Spleen (tissue), 7 donors: ENCODE results near the genes PODNL1 and MISP3.

DNA sequence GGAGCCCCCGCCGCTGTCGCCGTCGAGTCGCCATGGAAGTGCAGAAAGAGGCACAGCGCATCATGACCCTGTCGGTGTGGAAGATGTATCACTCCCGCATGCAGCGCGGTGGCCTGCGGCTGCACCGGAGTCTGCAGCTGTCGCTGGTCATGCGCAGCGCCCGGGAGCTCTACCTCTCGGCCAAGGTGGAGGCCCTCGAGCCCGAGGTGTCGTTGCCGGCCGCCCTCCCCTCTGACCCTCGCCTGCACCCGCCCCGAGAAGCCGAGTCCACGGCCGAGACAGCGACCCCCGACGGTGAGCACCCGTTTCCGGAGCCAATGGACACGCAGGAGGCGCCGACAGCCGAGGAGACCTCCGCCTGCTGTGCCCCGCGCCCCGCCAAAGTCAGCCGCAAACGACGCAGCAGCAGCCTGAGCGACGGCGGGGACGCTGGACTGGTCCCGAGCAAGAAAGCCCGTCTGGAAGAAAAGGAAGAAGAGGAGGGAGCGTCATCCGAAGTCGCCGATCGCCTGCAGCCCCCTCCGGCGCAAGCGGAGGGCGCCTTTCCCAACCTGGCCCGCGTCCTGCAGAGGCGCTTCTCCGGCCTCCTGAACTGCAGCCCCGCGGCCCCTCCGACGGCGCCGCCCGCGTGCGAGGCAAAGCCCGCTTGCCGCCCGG, 3.1 kb downstream of the IER2 start:
- PRO-cap, 4 experiments: peak in 4 of 4 experiments; most common plus-strand start position 328 of the sequence (in 2); most common minus-strand start position 233 of the sequence (in 2)
- RAMPAGE, long total RNA, 4 experiments: start-site peak on the minus strand in 1 of 4 experiments, centred at position 521 of the sequence, 11 reads per replicate

GRCh38 chr19:13459143-13459735, 47.0 kb downstream of the CACNA1A start:
- PRO-cap, 4 experiments: no peak in any of the 4 experiments
- RAMPAGE, long total RNA, 4 experiments: no peak in any of the 4 experiments

GRCh38 chr19:13507052-13507776, 935 bp upstream of the CACNA1A start:
- PRO-cap, 4 experiments: no peak in any of the 4 experiments
- RAMPAGE, long total RNA, 4 experiments: no peak in any of the 4 experiments

- PRO-cap, 4 experiments: no peak in any of the 4 experiments
- RAMPAGE, long total RNA, 4 experiments: no peak in any of the 4 experiments
Measured at GRCh38 chr19:13632709-13633605, 114.7 kb upstream of the YJU2B start.

GRCh38 chr19:13789182-13789428, 6.1 kb upstream of the ZSWIM4 start:
- PRO-cap, 4 experiments: no peak in any of the 4 experiments
- RAMPAGE, long total RNA, 4 experiments: no peak in any of the 4 experiments

GRCh38 chr19:13800946-13801331, 5.7 kb downstream of the ZSWIM4 start:
- PRO-cap, 4 experiments: no peak in any of the 4 experiments
- RAMPAGE, long total RNA, 4 experiments: no peak in any of the 4 experiments

DNA sequence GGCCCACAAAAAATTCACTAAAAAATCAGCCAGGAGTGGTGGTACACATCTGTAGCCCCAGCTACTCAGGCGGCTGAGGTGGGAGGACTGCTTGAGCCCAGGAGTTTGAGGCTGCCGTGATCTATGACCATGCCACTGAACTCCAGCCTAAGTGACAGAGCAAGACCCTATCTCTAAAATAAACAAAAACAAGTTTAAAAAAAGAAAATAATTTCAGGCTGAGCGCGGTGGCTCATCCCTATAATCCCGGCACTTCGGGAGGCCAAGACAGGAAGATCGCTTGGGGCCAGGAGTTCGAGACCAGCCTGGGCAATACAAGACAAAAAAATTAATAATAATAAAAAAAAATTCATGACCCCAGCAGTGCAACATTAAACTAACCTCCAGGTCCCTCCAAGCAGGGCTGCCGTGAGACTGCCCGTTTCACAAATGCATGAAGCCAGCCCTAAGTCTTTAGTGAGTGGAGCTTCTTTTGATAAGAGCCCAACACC, 38.7 kb upstream of the NANOS3 start:
- PRO-cap, 4 experiments: no peak in any of the 4 experiments
- RAMPAGE, long total RNA, 4 experiments: no peak in any of the 4 experiments

GRCh38 chr19:13845706-13846189, 31.2 kb upstream of the NANOS3 start:
- PRO-cap, 4 experiments: no peak in any of the 4 experiments
- RAMPAGE, long total RNA, 4 experiments: no peak in any of the 4 experiments

GRCh38 chr19:13937742-13938843, at the start of gene PODNL1:
TSS of gene PODNL1 (minus strand) at chr19:13938417.
- PRO-cap, 4 experiments: no peak in any of the 4 experiments
- RAMPAGE, long total RNA, 4 experiments: no peak in any of the 4 experiments

DNA sequence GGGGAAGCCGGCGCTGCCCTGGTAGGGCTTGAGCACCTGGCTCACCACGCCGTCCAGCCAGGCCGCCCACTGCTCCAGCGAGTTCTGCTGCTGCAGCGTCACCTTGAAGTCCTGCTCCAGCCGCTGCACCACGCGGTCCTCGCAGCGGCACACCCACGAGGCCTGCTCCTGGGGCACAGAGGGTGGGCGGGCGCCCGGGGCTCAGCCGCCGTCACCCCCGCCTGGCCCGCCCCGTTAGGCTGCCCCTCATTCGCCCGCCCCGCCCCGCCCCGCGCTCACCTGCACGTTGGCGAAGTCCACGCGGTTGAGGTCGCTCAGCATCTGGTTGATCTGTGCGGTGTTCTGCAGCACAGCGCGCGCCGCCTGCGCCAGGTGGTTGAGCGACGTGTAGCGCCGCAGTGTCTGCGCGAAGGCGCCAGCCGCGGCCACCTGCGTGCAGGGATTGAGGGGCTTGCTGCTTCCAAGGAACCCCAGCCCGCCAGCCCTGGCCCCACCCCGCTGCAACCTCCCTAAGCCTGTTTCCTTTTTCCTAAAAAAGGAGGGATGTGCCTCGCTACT, 11.3 kb downstream of the DCAF15 start:
- PRO-cap, 4 experiments: no peak in any of the 4 experiments
- RAMPAGE, long total RNA, 4 experiments: no peak in any of the 4 experiments

- PRO-cap, 4 experiments: peak in 1 of 4 experiments; most common plus-strand start chr19:14054481 (in 1)
- RAMPAGE, long total RNA, 4 experiments: no peak in any of the 4 experiments
Measured at GRCh38 chr19:14053896-14055038, 7.6 kb downstream of the PALM3 start.

DNA sequence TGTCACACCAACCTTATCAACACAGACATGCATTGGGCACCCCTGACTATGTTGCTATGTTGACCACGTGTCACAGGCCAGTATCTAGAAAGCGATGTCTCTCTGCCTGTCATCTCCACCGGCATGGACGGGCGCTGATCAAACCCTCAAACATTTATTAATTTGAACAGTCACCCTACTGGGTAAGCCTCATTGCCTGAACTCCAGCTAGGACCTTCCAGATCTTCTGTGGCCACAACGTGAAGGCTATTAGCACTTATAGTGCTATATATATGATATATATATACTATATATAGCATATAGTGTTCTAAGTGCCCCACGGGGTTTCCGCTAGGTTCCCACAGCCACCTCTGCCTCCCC, 1.9 kb downstream of the PALM3 start:
- PRO-cap, 4 experiments: no peak in any of the 4 experiments
- RAMPAGE, long total RNA, 4 experiments: no peak in any of the 4 experiments

- PRO-cap, 4 experiments: peak in 3 of 4 experiments; most common plus-strand start chr19:14072197 (in 2); most common minus-strand start chr19:14072047 (in 1)
- RAMPAGE, long total RNA, 4 experiments: no peak in any of the 4 experiments
Measured at GRCh38 chr19:14071716-14072867, at the start of gene MISP3. TSS of gene MISP3 (plus strand) at chr19:14072786.

GRCh38 chr19:14092066-14092872, 6.7 kb upstream of the C19orf67 start:
- PRO-cap, 4 experiments: peak in 2 of 4 experiments; most common minus-strand start chr19:14092257 (in 2)
- RAMPAGE, long total RNA, 4 experiments: no peak in any of the 4 experiments

DNA sequence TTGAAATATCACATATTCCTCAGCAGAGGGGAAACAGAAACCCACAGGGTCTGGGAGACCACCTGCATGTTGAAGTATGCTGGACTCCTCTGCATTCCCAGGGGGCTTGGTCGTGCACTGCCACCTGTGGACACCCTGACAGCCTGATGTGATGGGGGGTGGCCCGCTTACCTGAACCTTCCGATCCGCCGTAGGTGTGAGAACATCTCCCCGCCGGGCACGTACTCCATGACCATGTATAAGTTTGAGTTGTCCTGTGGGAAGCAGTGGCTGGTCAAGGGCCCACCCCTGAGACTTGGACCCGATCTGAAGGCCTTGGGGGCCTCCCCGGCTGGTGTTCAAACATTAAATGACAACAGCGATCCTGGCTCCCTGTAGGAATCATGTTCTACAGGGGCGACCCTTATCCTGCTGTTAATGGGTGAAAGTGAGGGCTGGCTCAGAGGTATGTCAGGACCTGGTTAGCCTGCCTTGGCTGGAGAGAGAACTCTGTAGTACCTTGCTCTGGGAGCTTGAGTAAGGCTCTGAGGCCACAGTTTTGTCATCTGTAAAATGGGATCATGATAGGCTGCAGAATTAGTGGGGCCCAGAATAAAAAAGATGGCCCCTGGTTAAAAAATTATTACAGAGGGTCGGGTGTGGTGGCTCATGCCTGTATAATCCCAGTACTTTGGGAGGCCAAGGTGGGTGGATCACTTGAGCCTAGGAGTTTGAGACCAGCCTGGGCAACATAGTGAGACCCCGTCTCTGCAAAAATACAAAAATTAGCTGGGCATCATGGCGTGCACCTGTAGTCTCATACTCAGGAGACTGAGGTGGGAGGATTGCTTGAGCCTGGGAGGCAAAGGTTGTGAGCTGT, 15.3 kb upstream of the C19orf67 start:
- PRO-cap, 4 experiments: no peak in any of the 4 experiments
- RAMPAGE, long total RNA, 4 experiments: no peak in any of the 4 experiments

- PRO-cap, 4 experiments: no peak in any of the 4 experiments
- RAMPAGE, long total RNA, 4 experiments: no peak in any of the 4 experiments
Measured at GRCh38 chr19:14161161-14161884, 24.9 kb upstream of the ASF1B start.

GRCh38 chr19:14247496-14247825, 41.5 kb upstream of the ADGRL1 start:
- PRO-cap, 4 experiments: no peak in any of the 4 experiments
- RAMPAGE, long total RNA, 4 experiments: no peak in any of the 4 experiments

- PRO-cap, 4 experiments: peak in 4 of 4 experiments; most common plus-strand start chr19:14370265 (in 3); most common minus-strand start chr19:14370637 (in 3)
- RAMPAGE, long total RNA, 4 experiments: no peak in any of the 4 experiments
Measured at GRCh38 chr19:14370143-14370852, 10.9 kb upstream of the ADGRE5 start.

DNA sequence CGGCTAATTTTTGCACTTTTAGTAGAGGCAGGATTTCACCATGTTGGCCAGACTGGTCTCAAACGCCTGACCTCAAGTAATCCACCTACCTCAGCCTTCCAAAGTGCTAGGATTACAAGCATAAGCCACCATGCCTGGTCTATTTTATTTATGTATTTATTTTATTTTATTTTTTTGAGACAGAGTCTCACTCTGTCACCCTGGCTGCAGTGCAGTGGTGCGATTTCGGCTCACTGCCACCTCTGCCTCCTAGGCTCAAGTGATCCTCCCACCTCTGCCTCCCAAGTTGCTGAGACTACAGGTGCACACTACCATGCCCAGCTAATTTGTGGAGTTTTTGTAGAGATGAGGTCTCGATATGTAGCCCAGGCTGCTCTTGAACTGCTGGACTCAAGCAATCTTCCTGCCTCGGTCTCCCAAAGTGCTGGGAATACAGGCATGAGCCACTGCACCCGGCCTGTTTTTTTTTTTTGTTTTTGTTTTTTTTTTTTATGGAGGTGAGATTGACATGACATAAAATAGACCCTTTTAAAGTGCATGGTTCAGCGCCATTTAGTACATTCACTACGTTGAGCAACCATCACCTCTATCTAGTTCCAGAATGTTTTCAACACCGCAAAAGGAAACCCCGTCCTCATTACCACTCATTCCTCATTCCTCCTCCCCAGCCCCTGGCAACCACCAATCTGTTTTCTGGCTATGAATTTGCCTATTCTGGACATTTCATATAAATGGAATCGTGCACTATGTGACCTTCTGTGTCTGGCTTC, 10.2 kb upstream of the ADGRE5 start:
- PRO-cap, 4 experiments: no peak in any of the 4 experiments
- RAMPAGE, long total RNA, 4 experiments: no peak in any of the 4 experiments

DNA sequence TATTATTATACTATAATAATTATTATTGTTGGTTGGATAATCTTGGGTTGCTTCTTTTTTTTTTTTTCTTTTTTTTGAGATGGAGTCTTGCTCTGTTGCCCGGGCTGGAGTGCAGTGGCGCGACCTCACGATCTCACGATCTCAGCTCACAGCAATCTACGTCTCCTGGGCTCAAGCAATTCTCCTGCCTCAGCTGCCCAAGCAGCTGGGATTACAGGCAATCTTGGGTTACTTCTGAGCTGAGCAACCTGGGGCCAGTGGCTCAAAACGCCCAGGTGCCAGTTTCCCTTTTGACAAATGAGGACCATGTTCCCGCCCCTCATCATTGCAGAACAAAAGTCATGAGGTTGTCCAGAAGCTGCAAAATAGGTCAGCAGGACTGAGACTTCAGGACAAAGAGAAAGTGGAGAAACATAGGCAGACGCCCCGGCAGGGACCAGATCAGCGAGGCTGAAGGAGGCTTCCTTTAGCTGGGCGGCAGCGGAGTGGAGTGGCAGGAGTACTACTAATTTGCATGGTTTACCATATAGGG, 3.4 kb upstream of the ADGRE5 start:
- PRO-cap, 4 experiments: peak in 1 of 4 experiments; most common minus-strand start position 443 of the sequence (in 1)
- RAMPAGE, long total RNA, 4 experiments: no peak in any of the 4 experiments